Occipital lobe (tissue), 2 donors: ENCODE results near the gene SMYD4.

- RAMPAGE, long total RNA = no peak
These were observed 79.3 kb downstream of the ABR start for GRCh38 chr17:1100379-1100907.

GRCh38 chr17:1122723-1123337 is 57.0 kb downstream of the ABR start:
- RAMPAGE, long total RNA = no peak

DNA sequence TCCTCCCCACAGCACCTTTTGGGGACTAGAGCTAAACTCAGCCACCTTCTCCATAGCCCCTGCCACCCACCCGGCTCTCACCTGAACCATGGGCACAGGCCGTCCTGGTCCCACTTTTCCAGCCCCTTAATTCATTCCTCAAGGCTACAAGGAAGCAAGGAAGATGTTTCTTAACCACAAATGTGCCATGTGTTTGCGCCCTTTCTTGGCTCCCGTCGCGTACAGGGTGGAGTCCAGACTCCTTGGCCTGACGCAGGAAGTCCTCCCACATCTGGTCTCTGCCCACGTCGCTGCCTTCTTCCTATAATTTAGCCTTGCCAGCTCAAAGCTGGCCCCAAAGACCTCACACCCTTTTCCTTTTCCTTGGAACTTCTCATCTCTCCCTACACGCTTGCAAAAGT is 38.8 kb upstream of the BHLHA9 start:
- RAMPAGE, long total RNA = no peak

GRCh38 chr17:1298573-1299066 is 19.2 kb downstream of the TRARG1 start:
- RAMPAGE, long total RNA = no peak

GRCh38 chr17:1421432-1421873 is 21.4 kb upstream of the YWHAE start:
- RAMPAGE, long total RNA = no peak

DNA sequence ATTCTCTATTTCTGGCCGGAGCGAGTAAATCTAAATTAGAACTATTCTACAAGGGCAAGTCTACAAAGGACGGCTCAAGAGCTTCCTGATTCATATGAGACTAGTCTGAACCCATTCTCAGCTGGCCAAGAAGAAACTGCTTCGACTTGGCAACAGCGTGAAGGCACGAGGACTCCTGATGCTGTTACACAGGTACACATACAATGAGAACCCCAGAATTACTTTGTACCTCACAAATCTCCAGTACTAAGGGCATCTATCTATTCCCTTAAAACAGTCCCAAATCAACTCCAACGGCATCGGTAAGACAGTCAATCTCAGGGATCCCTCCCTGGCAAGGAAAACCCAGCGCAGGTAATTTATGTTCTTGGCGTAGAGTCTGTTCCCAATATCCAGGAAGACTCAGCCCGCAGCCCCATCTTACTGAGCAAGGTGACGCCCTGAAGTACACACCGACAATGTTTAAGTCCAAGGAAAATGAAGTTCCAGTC is 1.4 kb downstream of the CRK start:
- RAMPAGE, long total RNA = no peak

- RAMPAGE, long total RNA = no peak
These were observed 9.8 kb downstream of the MYO1C start for GRCh38 chr17:1482774-1483081.

DNA sequence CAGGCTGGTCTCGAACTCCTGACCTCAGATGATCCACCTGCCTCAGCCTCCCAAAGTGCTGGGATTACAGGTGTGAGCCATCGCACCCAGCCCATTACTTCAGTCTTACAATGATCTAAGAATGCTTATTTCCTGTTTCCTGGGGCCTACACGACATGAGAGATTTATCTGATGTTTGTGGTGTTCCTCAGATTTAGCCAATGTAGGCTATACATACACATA is 10.5 kb upstream of the INPP5K start:
- RAMPAGE, long total RNA = no peak

GRCh38 chr17:1556604-1557376 is 5.8 kb downstream of the PITPNA start:
- RAMPAGE, long total RNA = no peak

DNA sequence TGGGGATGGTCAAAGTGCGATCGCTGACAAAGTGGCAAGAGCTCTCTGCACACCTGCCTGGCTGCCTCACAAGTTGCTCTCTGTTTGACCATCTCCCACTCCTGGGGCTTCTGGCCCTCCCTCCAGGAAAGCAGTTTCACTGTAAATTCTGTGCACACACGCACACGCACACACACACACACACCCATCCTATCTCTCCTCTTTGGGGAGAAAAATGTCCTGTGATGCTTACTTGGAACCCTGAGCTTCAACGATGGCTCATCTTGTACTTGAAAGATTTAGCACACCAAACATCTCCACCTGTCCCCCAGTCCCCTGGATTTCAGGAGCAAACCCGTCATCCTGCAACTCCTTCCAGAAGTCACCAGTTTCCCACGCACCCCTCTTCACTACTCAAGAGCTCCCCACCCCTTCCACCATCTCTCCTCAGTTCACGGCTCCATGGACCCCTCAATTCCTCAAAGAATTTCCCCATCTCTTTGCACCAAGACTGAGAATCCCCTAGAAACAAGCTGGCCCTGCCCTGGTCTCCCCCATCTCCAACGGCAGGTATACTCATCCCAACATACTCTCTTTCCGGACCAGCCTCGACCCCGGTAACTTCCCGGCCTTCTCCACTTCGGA is 1.5 kb downstream of the PITPNA start:
- RAMPAGE, long total RNA = no peak

DNA sequence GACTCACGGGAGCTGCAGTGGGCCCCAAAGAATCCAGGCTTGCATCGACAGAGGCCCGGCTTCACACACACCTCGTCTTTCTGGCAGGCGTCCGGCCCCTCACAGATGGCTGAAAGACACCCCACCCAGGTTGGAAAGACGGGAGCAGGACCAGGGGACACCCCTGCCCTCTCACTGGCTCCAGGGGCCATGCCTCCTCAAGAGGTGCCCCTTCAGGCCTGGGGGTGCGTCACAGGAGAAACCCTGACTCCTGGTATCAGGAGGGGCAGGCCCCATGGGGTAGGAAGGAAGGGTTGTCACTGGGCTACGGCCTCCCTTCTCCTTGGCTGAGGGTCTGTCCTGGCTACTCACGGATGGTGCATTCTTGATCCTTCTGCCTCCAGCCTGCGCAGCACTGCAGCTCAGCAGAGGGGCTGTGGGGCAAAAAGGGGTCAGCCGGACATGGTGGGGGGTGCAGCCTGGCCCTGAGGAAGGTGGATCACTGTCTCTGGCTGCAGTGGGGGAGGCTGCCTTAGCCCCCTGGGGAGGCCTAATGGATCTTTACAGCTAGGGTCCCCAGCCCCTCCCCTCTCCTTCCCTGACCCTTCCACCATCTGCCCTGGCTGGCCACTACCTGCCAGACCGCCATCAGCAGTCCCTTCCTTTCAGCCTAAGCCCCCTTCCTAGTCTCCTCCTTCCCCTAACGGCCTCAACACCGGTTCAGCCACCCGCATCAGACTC is 545 bp downstream of the SCARF1 start:
- RAMPAGE, long total RNA = no peak

GRCh38 chr17:1654076-1654531 is 4.4 kb upstream of the RILP start:
- RAMPAGE, long total RNA = no peak

- RAMPAGE, long total RNA = no peak
These were observed 6.7 kb upstream of the RILP start for GRCh38 chr17:1656283-1656847.

GRCh38 chr17:1675802-1676261 is 8.8 kb downstream of the PRPF8 start:
- RAMPAGE, long total RNA = no peak

DNA sequence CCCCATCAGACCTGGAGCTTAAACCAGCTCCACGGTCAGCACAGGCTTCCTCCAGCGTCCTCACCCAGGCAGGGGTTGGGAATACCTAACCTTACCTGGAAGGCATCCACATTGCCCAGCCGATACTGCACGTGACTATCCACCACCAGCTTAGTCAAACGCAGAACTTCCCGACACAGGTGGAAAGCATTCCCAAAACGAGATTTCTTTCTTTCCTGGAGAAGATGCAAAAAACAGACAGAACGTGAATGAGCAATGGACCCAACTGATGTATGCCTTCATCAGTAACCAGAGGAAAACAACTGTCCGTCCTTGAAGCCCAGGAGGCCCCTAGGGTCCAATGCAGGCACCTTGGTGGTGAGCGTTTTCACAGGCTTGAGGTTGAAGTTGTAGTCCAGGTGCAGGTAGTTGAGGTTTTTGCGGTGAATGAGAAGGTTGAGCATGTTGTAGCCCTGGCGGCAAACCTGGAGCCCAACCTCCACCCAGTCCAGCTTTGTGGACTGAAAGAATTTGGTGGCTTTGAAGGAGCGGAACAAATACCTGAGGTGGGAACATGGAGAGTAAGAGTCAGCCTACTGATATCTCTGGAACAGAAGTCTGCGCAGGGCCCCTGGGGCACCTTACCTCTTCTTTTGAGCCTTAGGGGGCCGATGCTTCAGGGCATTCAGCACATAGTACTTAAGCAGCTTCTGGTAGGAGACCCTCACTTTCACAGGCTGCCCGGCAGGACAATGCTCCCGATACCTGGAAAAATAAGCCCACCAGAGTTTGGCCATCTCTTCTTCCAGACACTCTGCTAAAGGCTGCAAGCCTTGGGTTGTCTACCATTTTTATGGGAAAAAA is 5.8 kb downstream of the PRPF8 start:
- RAMPAGE, long total RNA = no peak

DNA sequence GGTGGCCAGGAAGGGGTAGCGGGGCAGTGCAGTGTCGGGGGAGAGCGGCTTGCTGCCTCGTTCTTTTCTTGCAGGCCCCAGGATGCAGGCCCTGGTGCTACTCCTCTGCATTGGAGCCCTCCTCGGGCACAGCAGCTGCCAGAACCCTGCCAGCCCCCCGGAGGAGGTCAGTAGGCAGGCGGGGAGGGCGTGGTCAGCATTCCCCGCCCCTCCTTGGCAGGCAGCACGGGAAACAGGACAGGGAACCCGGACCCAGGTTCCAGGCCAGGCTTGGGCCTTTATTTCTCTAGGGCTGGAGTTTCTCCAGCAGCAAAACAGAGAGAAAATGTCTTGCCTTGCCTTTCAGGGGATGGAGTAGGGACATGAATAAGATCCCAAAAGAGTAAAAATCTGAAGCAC is 5.0 kb downstream of the SERPINF1 start:
- RAMPAGE, long total RNA = no peak

DNA sequence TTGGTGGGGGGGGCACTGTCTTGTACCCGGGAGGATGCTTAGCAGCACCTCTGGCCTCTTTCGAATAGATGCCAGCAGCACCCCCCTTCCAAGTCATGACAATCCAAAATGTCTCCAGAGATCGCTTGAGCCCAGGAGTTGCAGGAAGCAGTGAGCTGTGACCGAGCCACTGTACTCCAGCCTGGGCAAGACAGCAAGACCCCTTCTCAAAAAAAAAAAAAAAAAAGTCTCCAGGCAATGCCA is 20.3 kb downstream of the SERPINF1 start:
- RAMPAGE, long total RNA = no peak

GRCh38 chr17:1829205-1830333 is at the start of gene SMYD4:
Gene SMYD4 (minus strand): TSS chr17:1829902.
- RAMPAGE, long total RNA = no peak

GRCh38 chr17:1852054-1852898 is 22.5 kb downstream of the RPA1 start:
- RAMPAGE, long total RNA = no peak

- RAMPAGE, long total RNA = no peak
These were observed 61.2 kb downstream of the RPA1 start for GRCh38 chr17:1890929-1891424.